ENCODE results near the genes DHRS12, NEK3, PCDH17 and DIAPH3.

GRCh38 chr13:50512937-50513976, 330.2 kb downstream of the DLEU7 start:
- RAMPAGE, long total RNA, result no peak
- RRBS, 2 experiments, result no CpG with 5 or more reads among the region's 7 CpGs
CAGE:
- cytosol, long polyA minus RNA, result no peak
- cytosol, long polyA plus RNA, result no peak
- long polyA plus RNA, result no peak
- nucleolus, long total RNA, result no peak
- nucleus, long polyA plus RNA, result no peak
- nucleus, long total RNA, result no peak

- RAMPAGE, long total RNA, result no peak
- RRBS, 2 experiments, result no CpG with 5 or more reads among the region's 7 CpGs
CAGE:
- cytosol, long polyA minus RNA, result no peak
- cytosol, long polyA plus RNA, result no peak
- long polyA plus RNA, result no peak
- nucleolus, long total RNA, result no peak
- nucleus, long polyA plus RNA, result no peak
- nucleus, long total RNA, result no peak
Measured at GRCh38 chr13:50678354-50679109, 165.0 kb downstream of the DLEU7 start.

GRCh38 chr13:50916734-50917291, 7.2 kb downstream of the RNASEH2B start:
- RAMPAGE, long total RNA, result no peak
- RRBS, 2 experiments, result no CpG with 5 or more reads among the region's 3 CpGs
CAGE:
- cytosol, long polyA minus RNA, result no peak
- cytosol, long polyA plus RNA, result no peak
- long polyA plus RNA, result no peak
- nucleolus, long total RNA, result no peak
- nucleus, long polyA plus RNA, result no peak
- nucleus, long total RNA, result no peak

DNA sequence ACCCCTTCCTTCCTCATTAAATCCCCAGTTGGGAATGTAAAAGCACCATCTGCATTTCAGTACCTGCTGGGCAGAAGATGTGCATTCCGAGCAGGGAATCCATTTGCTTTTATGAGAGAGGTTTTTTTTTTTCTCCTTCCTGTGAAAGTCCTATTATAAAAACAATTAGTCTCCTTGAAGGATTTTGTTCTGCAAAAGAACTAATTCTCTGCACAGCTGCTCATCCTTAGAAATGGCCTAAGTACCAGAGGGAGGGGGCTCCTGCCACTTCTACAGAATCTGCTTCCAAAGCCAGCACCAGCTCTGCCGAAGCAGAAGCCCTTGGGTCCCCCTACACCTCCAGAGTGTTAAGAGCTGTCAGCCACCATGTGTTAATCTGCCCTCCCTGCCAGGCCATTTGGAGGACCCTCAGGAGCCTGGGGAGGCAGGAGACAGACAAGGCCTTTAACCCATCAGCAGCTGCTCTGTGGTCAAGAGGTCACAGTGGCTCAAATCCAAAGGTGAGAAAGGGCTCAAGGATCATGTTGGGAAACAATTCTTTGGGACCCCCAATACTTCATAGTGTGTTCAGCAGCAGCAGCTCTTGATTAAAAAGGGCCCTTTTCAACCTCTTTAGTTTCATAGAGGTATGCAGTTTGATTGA, 36.3 kb upstream of the SERPINE3 start:
- RAMPAGE, long total RNA, result no peak
- RRBS, 2 experiments, result no CpG with 5 or more reads among the region's 2 CpGs
CAGE:
- cytosol, long polyA minus RNA, result no peak
- cytosol, long polyA plus RNA, result no peak
- long polyA plus RNA, result no peak
- nucleolus, long total RNA, result no peak
- nucleus, long polyA plus RNA, result no peak
- nucleus, long total RNA, result no peak

DNA sequence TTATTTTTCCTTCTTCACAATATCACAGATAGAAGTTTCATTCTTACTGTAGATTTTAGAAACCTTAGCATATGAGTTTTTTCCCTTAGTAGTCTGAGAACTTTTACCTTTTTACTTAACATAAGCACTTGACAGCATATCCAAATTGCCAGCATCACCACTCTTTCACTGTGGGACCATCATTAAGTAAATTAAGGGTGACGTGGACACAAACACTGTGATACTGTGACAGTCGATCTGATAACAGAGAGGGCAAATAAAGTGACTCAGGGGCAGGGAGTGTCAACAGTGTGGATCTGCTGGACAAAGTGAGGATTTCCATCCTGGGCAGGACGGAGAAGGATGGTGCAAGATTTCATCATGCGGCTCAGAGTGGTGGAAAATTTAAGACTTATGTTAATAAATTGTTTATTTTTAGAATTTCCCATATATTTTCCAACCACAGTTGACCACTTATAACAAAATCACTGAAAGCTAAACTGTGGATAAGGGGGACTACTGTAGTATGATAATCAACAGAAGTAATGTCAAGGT, 60.0 kb upstream of the WDFY2 start:
- RAMPAGE, long total RNA, result no peak
- RRBS, 2 experiments, result no CpG with 5 or more reads among the region's 4 CpGs
CAGE:
- cytosol, long polyA minus RNA, result no peak
- cytosol, long polyA plus RNA, result no peak
- long polyA plus RNA, result no peak
- nucleolus, long total RNA, result no peak
- nucleus, long polyA plus RNA, result no peak
- nucleus, long total RNA, result no peak

DNA sequence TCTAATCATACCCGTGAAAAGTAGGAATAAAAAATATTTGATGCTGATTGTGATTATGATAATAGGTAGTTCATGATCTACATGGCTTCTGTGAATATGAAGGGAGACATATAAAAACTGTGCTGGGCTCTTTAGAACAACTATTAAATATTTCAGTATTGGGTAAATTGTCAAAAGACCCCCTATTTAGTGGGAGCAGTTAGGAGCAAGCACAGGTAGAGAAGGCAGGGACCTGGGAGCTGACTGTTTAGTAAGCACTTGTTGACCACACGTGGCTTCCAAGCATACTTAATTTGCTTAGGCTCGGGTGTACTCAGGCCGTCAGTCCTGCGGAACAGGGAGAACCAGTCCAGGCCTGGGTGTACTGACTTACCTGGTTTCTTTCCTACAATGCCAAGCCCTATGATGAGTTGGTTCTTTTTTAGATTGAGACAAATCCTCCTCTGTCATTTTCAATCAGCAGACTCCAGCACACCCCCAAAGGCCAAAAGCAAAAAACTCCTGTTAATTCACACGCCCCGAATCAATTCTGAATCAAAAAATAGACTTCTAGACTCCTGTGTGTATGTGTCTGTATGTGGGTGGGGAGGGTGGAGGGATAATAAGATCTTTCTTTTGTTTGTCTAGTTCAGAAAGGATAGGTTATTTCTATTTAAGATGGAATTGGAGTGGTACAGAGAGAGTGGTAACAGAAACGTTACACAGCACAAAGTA, 90.1 kb downstream of the WDFY2 start:
- RAMPAGE, long total RNA, result no peak
- RRBS, 2 experiments, result no CpG with 5 or more reads among the region's 8 CpGs
CAGE:
- cytosol, long polyA minus RNA, result no peak
- cytosol, long polyA plus RNA, result no peak
- long polyA plus RNA, result no peak
- nucleolus, long total RNA, result no peak
- nucleus, long polyA plus RNA, result no peak
- nucleus, long total RNA, result no peak

DNA sequence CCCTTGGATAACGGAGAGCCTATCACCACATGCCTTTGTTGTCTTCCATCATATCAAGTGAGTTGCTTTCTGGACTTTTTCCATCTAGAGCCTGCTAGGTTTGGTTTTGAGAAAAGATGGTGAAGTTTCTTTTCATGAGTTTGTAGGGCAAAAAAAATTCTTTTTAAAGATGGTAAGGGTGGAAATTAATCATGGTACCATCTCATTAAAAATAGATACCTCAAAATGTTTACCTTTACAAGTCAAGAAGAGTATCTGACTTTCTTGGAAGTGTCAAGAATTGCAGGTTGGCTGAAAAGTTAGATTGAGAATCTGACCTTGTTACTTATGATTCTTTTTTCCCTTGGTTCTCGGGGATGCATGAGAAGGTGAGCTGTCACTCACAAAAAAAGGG, 38.3 kb downstream of the DHRS12 start:
- RAMPAGE, long total RNA, result no peak
- RRBS, 2 experiments, result no CpG with 5 or more reads among the region's 2 CpGs
CAGE:
- cytosol, long polyA minus RNA, result no peak
- cytosol, long polyA plus RNA, result no peak
- long polyA plus RNA, result no peak
- nucleolus, long total RNA, result no peak
- nucleus, long polyA plus RNA, result no peak
- nucleus, long total RNA, result no peak

- RAMPAGE, long total RNA, result start-site peak on the minus strand at chr13:51804115-51804158, 90 and 90 reads in 2 replicates
- RRBS, 2 experiments, result under 1 to 2% methylated on average over 19 to 22 of the region's 104 CpGs
CAGE:
- cytosol, long polyA minus RNA, result start-site peak on the minus strand at chr13:51804102-51804109, 33 reads
- cytosol, long polyA plus RNA, result no peak
- long polyA plus RNA, result start-site peak on the plus strand at chr13:51803814-51803836, 6 and 9 reads in 2 replicates
- nucleolus, long total RNA, result no peak
- nucleus, long polyA plus RNA, result no peak
- nucleus, long total RNA, result no peak
Measured at GRCh38 chr13:51803287-51804410, at the start of gene DHRS12. TSS of gene DHRS12 (minus strand) at chr13:51804163.

DNA sequence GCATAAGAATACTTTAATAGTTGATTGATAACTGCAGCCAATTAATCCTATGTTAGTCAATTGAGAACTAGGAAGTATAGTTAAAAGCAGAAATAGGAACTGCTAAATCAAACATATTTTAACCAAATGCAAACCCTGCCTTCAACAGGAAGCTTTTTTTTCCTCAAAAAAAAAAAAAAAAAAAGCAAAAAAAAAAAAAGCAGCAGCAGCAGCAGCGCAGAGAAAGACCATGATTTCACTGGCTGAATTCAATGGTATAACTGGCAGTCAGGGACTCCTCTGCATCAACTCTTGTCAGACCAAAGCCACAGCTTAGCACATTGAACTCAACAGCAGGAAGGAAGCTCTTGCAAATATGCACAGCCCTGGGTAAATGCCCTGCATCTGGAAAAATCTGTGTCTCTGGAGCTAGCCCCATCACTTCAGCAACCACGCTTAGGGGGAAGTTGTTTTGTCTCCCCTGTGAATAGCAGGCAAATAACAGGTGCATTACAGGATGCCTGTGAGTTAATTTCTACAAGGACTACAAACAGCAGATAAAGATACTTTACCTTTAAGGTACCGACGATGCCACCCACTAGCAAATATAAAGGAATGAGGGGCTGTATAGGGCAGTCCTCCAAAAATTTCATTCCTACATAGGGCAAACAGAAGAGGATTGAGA, 17.7 kb upstream of the DHRS12 start:
- RAMPAGE, long total RNA, result no peak
- RRBS, 2 experiments, result no CpG with 5 or more reads among the region's 4 CpGs
CAGE:
- cytosol, long polyA minus RNA, result no peak
- cytosol, long polyA plus RNA, result no peak
- long polyA plus RNA, result no peak
- nucleolus, long total RNA, result no peak
- nucleus, long polyA plus RNA, result no peak
- nucleus, long total RNA, result no peak

- RAMPAGE, long total RNA, result no peak
- RRBS, 2 experiments, result no CpG with 5 or more reads among the region's 6 CpGs
CAGE:
- cytosol, long polyA minus RNA, result no peak
- cytosol, long polyA plus RNA, result no peak
- long polyA plus RNA, result no peak
- nucleolus, long total RNA, result no peak
- nucleus, long polyA plus RNA, result no peak
- nucleus, long total RNA, result no peak
Measured at GRCh38 chr13:51851189-51851600, 6.2 kb upstream of the TMEM272 start.

DNA sequence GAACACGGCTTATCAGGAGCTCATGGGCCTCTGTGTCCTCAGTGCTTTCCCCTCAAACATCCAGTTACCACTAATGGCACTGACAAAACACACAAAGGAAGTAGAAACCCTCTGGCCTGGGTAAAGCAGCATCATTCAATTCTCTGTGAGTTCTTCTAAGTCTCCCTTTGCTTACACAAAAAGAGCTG, 43.7 kb downstream of the ATP7B start:
- RAMPAGE, long total RNA, result no peak
- RRBS, 2 experiments, result no CpG with 5 or more reads among the region's 1 CpG
CAGE:
- cytosol, long polyA minus RNA, result no peak
- cytosol, long polyA plus RNA, result no peak
- long polyA plus RNA, result no peak
- nucleolus, long total RNA, result no peak
- nucleus, long polyA plus RNA, result no peak
- nucleus, long total RNA, result no peak

- RAMPAGE, long total RNA, result start-site peak on the minus strand at chr13:52159571-52159614, 150 and 51 reads in 2 replicates
- RRBS, 2 experiments, result under 1 to 2% methylated on average over 7 to 17 of the region's 78 CpGs
CAGE:
- cytosol, long polyA minus RNA, result no peak
- cytosol, long polyA plus RNA, result no peak
- long polyA plus RNA, result no peak
- nucleolus, long total RNA, result no peak
- nucleus, long polyA plus RNA, result no peak
- nucleus, long total RNA, result no peak
Measured at GRCh38 chr13:52159113-52160067, at the start of gene NEK3. TSS of gene NEK3 (minus strand) at chr13:52159597.

DNA sequence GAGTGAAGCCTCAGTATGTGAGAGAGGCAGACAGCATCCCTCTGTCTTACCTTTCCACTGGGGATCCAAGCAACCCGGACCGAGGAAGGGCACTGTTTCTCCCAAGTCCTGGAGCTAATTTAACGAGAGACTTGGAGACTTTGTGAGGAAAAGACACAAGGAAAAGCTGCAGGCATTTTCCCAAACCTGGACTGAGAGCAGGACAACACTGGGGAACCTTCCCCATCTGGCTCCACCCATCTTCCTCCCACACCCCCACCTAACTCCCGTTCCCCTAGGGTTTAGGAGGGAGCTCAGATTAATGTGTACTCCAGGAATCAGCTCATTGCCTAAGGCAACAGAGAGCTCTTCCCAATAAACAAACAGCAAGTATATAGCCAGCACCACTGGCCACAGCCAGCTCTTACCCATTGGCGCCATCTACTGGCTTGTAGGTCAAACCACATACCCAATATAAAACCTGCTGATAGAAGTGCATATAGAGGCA, 76.6 kb upstream of the NEK3 start:
- RAMPAGE, long total RNA, result no peak
- RRBS, 2 experiments, result no CpG with 5 or more reads among the region's 5 CpGs
CAGE:
- cytosol, long polyA minus RNA, result no peak
- cytosol, long polyA plus RNA, result no peak
- long polyA plus RNA, result no peak
- nucleolus, long total RNA, result no peak
- nucleus, long polyA plus RNA, result no peak
- nucleus, long total RNA, result no peak

DNA sequence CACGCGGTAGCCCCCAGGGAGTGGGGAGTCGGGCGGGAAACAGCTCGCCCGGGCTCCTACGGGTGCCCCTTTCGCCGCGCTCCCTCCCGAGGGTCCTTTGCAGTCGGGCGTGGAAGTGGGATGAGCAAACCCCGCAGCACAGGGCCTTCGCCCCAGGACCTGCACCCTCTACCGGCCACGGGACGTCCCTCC, 478 bp downstream of the CNMD start:
- RAMPAGE, long total RNA, result no peak
- RRBS, 2 experiments, result 3 to 6% methylated on average over 6 of the region's 18 CpGs
CAGE:
- cytosol, long polyA minus RNA, result no peak
- cytosol, long polyA plus RNA, result no peak
- long polyA plus RNA, result no peak
- nucleolus, long total RNA, result no peak
- nucleus, long polyA plus RNA, result no peak
- nucleus, long total RNA, result no peak

- RAMPAGE, long total RNA, result no peak
- RRBS, 2 experiments, result no CpG with 5 or more reads among the region's 5 CpGs
CAGE:
- cytosol, long polyA minus RNA, result no peak
- cytosol, long polyA plus RNA, result no peak
- long polyA plus RNA, result no peak
- nucleolus, long total RNA, result no peak
- nucleus, long polyA plus RNA, result no peak
- nucleus, long total RNA, result no peak
Measured at GRCh38 chr13:52880289-52880672, 31.8 kb upstream of the PCDH8 start.

DNA sequence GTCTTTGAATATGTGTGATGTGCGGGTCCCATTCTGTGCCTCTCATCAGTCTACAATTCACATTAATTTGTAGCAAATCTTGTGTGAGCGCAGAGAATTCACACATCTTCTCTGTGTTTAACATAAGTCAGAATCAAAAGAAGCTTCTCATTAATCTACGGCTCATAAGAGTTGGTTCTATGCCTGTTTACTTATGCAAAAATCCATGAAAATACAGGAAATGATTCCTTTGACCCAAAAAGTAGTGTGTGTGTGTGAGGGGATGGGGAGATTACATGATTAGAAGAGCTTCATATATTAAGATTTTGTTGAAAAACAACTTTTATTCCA, 1094.4 kb downstream of the OLFM4 start:
- RAMPAGE, long total RNA, result no peak
- RRBS, 2 experiments, result no CpG with 5 or more reads among the region's 3 CpGs
CAGE:
- cytosol, long polyA minus RNA, result no peak
- cytosol, long polyA plus RNA, result no peak
- long polyA plus RNA, result no peak
- nucleolus, long total RNA, result no peak
- nucleus, long polyA plus RNA, result no peak
- nucleus, long total RNA, result no peak

DNA sequence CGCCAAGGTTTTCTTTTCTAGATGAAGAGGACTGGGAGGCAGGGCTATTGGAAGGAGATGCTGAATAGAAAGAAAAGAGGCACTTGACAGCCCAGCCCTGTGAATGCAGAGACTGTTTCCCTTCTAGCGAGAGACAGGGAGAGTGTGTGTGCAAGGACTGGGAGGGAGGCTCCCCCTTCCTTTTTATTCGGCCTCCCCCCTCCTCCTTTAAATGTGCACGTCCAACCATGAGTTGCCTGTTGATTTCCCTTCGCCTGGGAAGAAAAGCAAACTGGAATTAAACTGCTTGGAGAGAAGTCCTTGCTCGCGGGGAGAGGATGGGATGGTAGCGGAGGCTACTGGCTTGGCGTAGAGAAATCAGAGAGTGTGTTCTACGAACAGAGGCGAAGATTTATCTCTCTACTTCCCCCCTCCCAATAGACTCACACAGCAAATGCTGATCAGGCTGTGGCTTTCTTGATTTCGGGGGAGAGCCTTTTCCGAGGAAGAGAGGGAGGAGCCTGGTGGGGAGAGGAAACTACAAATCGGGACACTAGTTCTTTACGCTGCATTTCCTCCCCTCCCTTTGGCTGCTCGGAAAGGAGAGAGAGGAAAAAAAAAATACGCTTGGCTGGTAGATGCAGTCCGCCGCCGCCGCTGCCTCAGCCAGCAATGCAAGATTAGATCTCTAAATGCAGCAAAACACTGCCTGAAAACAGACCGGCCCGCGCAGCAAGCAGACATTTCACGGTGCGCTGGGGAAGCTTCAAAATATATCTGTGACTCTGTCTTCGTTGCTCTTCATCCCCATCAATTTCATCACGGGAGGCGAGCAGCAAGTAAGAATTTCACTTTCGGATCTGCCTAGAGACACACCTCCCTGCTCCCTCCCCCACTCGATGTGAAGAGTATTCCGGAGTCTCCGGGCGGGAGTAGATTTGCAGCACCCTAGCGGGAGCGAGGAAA, at the start of gene PCDH17:
Gene PCDH17, plus strand, starts transcription at position 548 of the 945 bp plus-strand sequence.
- RAMPAGE, long total RNA, result no peak
- RRBS, 2 experiments, result no CpG with 5 or more reads among the region's 36 CpGs
CAGE:
- cytosol, long polyA minus RNA, result no peak
- cytosol, long polyA plus RNA, result no peak
- long polyA plus RNA, result no peak
- nucleolus, long total RNA, result no peak
- nucleus, long polyA plus RNA, result no peak
- nucleus, long total RNA, result no peak

- RAMPAGE, long total RNA, result no peak
- RRBS, 2 experiments, result no CpG with 5 or more reads among the region's 1 CpG
CAGE:
- cytosol, long polyA minus RNA, result no peak
- cytosol, long polyA plus RNA, result no peak
- long polyA plus RNA, result no peak
- nucleolus, long total RNA, result no peak
- nucleus, long polyA plus RNA, result no peak
- nucleus, long total RNA, result no peak
Measured at GRCh38 chr13:59342330-59342611, 821.5 kb downstream of the DIAPH3 start.

GRCh38 chr13:60012932-60013389, 150.8 kb downstream of the DIAPH3 start:
- RAMPAGE, long total RNA, result no peak
- RRBS, 2 experiments, result no CpG with 5 or more reads among the region's 6 CpGs
CAGE:
- cytosol, long polyA minus RNA, result no peak
- cytosol, long polyA plus RNA, result no peak
- long polyA plus RNA, result no peak
- nucleolus, long total RNA, result no peak
- nucleus, long polyA plus RNA, result no peak
- nucleus, long total RNA, result no peak

DNA sequence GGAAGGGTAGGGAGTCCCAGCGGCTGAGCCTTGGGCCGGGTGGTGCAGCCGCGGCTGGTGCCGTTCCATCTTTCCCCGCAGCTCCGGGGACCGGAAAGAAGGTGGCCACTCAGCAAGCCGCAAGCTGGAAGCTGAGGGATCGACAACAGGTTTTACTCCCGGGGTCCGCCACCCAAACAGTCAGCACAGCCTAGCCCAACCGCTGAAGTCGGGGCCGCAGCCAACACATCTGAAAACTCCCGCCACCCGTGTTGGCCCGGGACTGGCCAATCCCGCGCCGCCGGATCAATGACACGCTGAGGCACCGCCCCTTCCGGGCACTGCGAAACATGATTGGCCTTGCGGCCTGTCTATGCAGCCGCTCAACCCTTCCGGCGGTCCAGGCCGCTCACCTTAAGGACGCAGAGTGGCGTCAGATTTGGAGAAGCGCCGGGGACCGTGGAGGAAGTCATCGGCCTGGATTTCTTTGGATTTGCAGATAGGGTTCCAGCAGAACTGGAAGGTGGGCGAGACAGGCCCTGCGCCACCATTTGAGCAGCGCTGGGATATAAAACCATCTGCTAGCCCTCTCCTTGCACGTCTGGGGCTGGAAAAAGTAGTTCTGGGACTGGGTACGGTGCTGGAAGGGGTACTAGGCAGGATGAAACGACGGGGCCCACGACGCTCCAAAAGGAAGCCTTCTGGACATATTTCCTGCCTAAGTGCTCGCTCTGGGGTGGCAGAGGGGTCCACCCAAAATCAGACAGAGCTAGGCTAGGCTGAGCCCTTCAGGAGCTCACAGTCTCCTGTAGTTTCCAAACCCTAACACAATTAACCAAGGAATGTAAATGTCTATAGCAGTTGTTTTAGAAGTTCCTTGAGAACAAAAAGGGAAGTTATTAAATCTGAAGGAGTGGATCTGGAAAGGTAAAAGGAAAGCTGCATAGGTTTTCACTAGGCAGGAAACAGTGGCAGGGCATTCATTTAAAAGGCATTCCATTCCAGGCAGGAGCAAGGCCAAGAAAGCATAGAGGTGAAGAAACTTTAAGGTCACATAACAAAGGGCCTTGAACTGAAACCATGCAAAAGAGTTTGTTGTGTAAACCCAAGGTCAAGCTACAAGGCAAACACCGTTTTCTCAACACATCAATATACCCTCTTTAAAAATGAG, at the start of gene DIAPH3:
Gene DIAPH3, minus strand, starts transcription at position 231 of the 1,150 bp plus-strand sequence.
- RAMPAGE, long total RNA, result start-site peak on the minus strand centred at position 212 of the sequence, 65 bp wide, 382 and 422 reads in 2 replicates; start-site peak on the plus strand centred at position 369 of the sequence, 106 bp wide, 18 and 17 reads in 2 replicates
- RRBS, 2 experiments, result 1 to 2% methylated on average over 25 to 26 of the region's 48 CpGs
CAGE:
- cytosol, long polyA minus RNA, result no peak
- cytosol, long polyA plus RNA, result no peak
- long polyA plus RNA, result no peak
- nucleolus, long total RNA, result no peak
- nucleus, long polyA plus RNA, result start-site peak on the plus strand centred at position 399 of the sequence, 45 bp wide, 23 and 21 reads in 2 replicates
- nucleus, long total RNA, result no peak